Mesenchymal stem cell of adipose (primary cell): ENCODE measurements around a stretch of chr1.

GRCh38 chr1:234699983-234700539 lies 90.1 kb upstream of the IRF2BP2 start:
- CAGE, long polyA plus RNA: no peak

DNA sequence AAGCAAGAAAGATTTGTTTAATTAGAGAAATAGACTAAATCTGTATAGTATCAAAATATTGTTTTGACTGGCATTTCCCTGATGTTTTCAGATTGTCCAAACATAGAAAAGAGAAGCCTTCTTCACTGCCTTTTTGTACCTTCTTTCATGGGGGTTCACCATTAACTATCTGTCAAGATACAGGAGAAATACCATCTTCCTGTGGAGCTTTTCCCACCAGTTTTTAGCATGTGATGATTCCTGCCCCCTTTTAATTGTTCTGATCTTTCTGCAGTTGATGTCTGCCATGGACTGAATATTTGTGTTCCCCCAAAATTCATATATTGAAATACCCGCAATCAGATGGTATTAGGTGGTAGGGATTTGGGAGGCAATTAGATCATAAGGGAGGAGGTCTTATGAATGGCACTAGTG lies 143.6 kb upstream of the IRF2BP2 start:
- CAGE, long polyA plus RNA: no peak

- CAGE, long polyA plus RNA: no peak
Observed at GRCh38 chr1:234775467-234776157, 165.6 kb upstream of the IRF2BP2 start.

GRCh38 chr1:234823889-234824217 lies 213.9 kb upstream of the IRF2BP2 start:
- CAGE, long polyA plus RNA: no peak

GRCh38 chr1:234863462-234863959 lies 253.5 kb upstream of the IRF2BP2 start:
- CAGE, long polyA plus RNA: no peak

DNA sequence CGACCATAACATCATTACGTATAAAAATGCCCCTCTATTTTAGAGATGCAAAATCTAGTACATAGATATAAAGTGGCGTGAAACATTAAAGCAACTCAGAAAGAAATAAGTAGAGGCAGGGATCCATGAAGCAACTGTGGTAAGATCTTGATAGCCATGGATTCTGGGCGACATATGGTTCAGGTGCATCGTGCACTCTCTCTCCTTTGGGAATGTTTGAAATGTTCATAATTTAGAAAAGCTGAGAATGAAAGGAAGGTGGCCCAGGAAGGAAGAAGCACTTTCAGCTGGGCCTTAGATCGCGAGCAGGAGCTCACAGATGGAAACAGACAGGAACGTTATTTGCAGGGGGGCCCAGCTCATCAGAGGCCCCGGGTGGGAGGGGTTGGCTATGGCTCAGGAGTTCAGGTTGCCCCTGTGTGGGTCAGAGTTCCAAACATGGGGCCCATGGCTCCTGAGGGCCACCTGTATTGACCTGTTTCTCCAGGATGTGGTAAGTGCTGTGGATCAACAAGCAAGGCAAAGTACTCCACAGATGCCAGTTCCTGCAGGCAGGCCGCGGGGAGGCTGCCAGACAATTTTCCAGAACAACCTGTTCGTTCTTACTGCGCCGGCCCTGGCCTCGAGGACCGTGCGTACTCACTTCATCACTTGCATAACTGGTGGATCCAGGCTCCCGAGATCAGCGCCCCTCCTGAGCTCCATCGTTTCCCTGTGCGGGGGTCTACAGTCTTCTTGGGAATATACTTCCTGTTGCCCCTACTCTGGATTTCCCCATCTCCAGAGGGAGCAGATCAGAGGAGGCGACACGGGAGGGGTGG lies 253.2 kb downstream of the TOMM20 start:
- CAGE, long polyA plus RNA: no peak

- CAGE, long polyA plus RNA: no peak
Observed at GRCh38 chr1:234926804-234927368, 201.8 kb downstream of the TOMM20 start.

- CAGE, long polyA plus RNA: no peak
Observed at GRCh38 chr1:234973449-234974298, 155.0 kb downstream of the TOMM20 start.

DNA sequence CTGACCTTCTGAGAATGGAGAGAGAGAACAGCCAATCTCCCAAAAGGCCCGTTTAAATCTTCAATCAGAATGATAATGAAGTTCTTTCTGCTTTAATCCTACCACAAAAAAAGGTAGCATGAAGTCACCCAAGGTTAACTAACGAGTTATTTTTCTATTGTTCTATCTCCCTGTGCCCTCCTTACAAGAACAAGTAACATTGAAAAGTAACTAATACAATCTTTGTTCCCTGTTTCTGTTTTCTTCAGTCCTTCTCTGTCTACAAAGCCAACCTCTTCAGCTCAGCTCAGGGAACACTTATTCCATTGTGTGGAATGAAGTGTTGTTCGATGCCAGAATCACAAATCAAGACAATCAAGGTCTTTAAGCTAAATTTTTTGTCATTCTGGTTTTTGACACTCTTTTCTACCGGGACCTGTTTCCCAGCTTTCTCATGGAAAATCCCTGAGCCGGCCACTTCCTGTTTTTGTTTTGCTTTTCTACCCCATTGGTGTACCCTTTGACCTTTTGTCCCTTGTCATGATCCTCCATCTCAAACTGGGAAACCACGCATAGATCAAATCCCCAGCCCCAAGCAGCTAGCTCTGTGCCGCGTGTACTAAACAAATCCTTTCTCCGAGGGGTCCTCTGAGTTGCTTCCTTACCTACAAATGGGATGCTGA lies 141.9 kb downstream of the TOMM20 start:
- CAGE, long polyA plus RNA: no peak

- CAGE, long polyA plus RNA: no peak
Observed at GRCh38 chr1:235012414-235013106, 116.1 kb downstream of the TOMM20 start.

DNA sequence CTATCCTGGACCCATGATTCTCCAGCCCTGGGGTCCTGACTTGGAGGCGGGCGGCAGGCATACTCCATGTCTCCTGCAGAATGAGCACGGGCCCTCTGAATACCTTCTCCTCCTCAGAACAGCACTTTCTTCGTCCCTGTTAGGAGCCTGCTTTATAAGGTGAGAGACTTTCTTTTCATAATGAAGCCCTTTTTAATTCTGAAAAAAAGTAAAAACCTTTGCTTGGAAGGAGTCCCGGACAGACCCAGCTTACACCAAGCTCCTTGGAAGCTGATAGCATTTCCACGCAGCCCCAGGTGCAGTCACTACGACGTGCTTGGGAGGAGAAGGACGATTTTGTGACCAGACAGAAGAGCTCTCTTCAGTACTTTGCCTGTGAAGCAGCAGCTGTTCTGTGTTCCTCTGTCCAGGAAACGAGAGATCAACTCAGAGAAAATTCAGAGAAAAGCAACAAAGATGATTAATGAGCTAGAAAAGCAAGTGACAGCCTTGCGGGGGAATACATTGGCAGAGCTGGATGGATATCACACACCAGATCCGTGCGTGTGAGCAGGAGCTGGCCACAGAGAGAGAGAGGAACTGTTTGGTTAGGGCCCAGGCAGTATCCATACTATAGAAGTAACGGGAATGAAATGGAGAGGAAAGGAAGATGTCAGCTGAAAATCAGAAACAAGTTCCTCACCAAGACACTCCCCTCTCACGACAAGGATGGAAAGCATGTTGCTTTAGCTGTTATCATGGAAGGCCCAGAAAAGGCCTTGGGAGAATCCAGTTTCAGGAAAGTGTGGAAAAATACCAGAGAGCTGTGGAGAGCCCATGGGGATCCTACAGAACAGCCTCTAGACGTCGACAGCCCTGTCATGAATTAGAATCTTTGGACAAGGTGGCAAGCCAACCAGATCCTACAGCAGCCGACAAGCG lies 106.3 kb downstream of the TOMM20 start:
- CAGE, long polyA plus RNA: no peak

DNA sequence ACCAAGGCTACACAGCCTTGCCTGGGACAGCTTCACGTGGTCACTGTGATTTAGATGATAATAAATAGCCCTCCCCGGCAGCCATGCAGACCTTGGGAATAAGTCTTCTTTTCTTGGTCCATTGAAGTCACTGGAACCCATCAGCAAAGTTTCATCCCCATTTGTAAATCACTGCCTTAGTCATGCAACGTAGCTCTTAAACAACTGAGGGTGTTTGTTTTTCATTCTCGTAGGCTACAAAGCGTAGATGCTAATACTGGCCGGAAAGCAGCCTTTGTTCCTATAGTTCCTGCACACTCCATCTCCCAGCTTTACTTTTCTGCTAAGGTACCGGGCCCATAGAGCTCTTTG lies 105.6 kb downstream of the TOMM20 start:
- CAGE, long polyA plus RNA: no peak

GRCh38 chr1:235076084-235076363 lies 52.6 kb downstream of the TOMM20 start:
- CAGE, long polyA plus RNA: no peak

- CAGE, long polyA plus RNA: no peak
Observed at GRCh38 chr1:235156508-235157101, 4.4 kb downstream of the RBM34 start.

DNA sequence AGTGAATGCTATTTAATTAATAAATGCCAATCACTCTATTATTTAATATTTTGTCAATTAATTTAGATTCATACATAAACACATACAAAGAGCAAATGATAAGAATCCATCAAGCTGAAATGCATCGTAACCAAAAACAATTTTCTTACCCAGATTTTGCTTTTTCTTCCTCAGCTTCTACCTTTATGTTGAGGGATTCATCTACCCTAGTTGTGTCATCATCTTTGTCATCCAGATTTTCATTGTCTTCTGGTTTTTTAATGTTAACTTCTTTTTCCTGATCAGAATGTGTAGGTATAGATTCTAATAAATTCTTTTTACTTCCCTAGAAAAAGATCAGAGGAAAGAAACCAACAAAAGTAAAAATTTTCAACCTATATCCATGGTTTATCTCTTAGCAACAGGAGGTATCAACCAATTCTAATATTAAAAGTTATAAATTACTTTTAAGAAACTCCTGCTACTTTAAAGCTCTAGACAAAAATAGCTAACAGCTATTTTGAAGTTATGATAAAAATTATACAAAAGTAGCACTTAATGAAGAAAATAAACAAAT lies 58.7 kb upstream of the RBM34 start:
- CAGE, long polyA plus RNA: no peak

GRCh38 chr1:235307325-235307650 lies 20.7 kb downstream of the ARID4B start:
- CAGE, long polyA plus RNA: no peak

- CAGE, long polyA plus RNA: no peak
Observed at GRCh38 chr1:235313393-235313736, 14.6 kb downstream of the ARID4B start.

DNA sequence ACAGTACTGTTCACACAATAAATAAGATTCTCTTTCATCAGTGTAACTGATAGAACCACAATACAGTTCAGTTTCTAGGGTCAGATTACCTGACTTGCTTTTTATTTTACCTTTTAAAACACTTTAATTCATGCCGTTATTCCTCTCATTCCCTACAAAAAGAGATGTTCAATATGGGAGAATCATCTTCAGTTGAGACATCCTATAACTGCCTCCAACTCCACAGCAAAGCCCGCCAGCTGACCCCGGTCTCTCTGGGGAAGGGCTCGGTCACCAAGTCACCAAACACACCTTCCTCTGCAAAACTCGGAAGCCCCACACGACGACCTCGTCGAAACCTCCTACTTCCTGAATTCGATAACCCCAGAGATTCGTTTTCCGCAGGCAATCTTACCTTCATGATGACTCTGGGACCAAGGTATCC lies 1.4 kb downstream of the ARID4B start:
- CAGE, long polyA plus RNA: no peak

- CAGE, long polyA plus RNA: no peak
Observed at GRCh38 chr1:235503252-235503726, 963 bp downstream of the B3GALNT2 start.

DNA sequence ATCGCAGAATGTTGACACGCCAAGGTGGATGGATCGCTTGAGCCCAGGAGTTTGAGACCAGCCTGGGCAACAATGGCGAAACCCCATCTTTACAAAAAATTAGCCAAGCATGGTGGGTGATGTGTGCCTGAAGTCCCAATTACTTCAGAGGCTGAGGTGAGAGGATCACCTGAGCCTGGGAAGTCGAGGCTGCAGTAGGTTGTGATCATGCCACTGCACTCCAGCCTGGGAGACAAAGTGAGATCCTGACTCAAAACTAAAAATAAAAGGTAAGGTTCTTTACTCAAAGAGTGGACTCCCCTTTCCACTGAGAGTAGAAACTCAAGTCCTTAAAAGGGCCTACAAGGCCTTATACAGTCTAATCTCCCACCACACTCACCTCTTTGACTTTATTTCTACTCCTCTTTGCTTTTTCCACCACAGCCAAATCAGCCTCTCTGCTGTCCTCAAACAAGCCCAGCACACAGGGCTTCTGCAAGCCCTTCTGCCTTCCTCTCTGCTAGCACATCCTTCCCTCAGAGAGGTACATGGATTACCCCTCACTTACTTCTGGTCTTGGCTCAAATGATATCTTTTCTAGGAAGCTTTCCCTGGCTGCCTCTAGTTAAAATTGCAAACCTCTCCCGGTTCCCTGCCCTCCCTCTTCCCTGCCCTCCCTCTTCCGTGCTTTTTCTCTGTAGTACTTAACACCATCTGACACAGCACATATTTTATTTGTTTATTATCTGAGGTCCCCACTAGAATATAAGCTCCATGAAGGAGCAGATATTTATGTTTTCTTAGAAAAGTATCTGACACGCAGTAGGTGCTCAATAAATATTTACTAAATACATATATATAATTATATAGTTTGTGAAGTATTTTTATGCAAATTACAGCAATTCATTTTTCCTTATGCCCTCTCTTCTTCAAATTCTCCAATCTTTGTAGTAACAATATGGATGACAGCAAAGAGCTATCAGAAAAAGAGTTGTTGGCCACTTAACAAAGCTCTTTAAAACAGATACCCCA lies 1.7 kb downstream of the LYST start:
- CAGE, long polyA plus RNA: no peak